ENCODE measurements around a stretch of chr13.

DNA sequence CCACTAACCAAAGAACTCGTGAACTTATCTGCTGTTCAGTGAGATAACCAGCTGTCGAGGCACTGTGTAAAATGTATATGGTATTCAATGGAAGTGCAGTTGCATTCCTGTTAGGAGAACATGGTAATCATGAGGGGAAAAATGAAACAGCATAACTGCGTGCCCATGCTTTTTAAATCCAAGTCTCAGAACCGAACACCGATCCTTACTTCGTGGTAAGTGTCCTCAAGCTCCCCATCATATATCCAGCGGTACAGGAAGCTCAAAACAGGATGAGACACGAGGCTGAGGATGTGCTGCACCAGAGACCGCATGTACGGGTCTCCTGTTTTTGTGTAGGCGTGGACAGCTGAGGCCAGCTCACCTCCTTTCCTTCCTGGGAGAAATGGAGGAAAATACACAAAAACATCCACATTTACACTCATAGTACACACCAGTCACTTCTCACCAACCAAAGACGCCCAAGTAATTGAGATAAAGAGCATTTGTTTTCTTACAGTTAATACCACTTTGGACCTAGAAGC is 42.4 kb downstream of the TUBGCP3 start:
- RRBS = no CpG with 5 or more reads among the region's 12 CpGs

GRCh38 chr13:112564871-112565261 is 23.1 kb downstream of the TUBGCP3 start:
- RRBS = no CpG with 5 or more reads among the region's 2 CpGs

DNA sequence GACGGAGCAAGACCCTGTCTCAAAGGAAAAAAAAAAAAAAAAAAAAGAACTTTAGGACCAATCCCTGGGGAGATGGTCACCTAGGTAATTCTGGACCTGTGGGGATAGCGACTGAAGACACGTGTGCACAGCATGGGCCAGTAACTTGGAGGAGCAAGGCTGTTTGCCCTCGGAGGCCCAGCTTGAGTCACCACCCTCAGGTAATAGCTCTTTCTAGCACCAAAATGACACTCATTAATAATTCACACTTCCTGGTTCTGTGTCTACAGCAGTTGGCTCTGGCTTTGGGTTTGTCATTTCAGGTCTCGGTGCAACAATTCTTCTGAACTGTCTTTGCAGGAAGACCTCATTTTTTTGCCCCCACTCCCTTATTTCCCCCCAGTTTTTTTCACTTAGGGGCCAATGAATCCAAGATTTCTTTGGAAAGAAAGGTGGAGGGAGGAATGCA is 3.9 kb upstream of the ATP11A start:
- RRBS = no CpG with 5 or more reads among the region's 5 CpGs

GRCh38 chr13:112688955-112689473 is 824 bp upstream of the ATP11A start:
- RRBS = 11% methylated on average over 4 of the region's 14 CpGs

- RRBS = no CpG with 5 or more reads among the region's 13 CpGs
These were observed 44.4 kb downstream of the ATP11A start for GRCh38 chr13:112734030-112734805.

DNA sequence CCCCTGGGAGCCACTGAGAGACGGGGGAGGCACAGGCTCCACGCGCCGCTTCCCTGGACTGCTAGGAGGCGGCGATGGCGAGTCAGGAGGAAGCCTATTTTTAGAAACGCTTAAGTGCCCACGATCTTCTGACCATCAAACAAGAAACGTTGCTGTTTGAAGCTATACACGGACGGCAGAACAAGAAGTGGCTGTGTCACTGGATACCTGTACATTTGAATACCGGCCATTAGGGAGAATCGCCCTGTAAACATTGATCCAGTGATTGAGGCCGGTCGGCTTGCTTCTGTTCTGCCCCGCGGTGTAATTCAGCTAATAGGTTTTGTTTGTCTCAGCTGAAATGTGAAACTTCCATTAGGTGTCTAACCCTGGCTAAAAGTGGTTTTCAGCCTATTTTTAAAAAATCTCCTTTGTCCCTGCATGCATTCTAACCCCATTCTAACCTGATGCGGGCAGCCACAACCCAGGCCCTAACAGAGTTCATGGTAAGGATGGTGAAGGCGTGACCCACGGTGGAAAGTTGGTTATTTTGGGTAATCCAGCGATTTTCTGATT is 81.0 kb downstream of the ATP11A start:
- RRBS = no CpG with 5 or more reads among the region's 22 CpGs

DNA sequence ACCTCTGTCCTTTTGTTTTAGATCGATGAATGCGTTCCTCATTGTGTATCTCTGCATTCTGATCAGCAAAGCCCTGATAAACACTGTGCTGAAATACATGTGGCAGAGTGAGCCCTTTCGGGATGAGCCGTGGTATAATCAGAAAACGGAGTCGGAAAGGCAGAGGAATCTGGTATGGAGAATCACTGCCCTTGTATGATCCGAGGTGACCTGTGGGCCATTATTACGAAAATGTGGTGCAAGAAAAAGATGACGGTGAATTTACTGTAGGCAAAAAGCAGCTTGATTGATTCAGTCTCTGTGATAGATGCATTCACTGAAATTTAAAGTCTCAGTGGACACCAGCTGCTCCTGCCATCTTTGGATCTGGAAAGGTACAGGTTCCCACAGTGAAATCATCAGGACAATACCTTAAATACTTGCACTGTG is 135.6 kb downstream of the ATP11A start:
- RRBS = no CpG with 5 or more reads among the region's 9 CpGs

GRCh38 chr13:112874361-112874810 is 94.6 kb upstream of the MCF2L start:
- RRBS = 3% methylated on average over 3 of the region's 14 CpGs

- RRBS = no CpG with 5 or more reads among the region's 28 CpGs
These were observed 75.5 kb upstream of the MCF2L start for GRCh38 chr13:112893375-112894116.

GRCh38 chr13:112974874-112975300 is 5.9 kb downstream of the MCF2L start:
- RRBS = no CpG with 5 or more reads among the region's 14 CpGs

GRCh38 chr13:112980304-112980782 is 11.3 kb downstream of the MCF2L start:
- RRBS = no CpG with 5 or more reads among the region's 20 CpGs

DNA sequence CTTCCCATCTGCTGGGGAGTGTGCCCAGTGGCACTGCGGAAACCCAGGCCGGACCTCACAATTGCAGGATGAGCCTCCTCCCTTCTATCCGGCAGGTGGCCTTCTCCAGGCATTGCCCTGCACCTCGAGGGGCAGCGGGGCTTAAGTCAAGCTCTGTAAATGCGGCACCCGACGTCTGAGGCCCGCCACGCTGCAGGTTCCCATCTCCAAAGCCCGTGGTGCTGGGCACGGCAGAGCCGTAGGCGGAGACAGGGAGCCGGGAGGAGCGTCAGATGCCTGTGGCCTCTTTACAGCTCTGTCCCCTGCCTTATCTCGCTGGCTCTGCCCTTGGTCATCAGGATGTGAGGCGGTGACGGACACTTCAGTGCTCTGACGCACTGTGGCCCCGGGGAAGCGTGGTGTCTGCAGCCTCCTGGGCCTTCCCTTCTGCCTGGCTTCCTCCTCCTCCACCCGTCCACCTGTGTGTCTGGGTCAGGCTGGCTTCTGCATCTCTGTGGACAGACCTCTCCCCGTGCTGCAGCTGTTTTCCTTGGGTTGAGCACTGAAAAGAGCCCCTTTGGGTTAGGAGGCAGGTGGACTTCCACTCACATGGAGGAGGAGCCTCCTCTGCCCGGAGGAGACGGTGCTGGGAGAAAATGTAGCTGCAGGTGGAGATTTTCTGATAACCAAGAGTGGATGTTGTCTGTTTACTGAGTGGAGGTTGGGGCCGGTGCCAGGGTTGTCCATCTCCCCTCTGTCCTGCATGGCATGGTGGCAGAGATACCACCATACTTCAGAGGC is 14.5 kb downstream of the MCF2L start:
- RRBS = 60% methylated on average over 3 of the region's 27 CpGs

DNA sequence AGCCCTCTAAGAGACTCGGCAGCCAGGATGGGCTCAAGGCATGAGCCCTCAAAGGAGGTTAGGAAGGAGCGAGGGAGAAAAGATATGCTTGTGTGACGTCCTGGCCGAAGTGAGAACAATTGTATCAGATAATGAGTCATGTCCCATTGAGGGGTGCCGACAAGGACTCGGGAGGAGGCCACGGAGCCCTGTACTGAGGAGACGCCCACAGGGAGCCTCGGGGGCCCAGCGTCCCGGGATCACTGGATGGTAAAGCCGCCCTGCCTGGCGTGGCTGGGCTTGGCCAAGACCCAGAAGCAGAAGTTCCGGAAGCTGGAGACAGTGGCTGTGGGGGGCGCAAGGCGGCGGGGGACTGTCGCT is 54.1 kb downstream of the MCF2L start:
- RRBS = 45% methylated on average over 4 of the region's 18 CpGs

DNA sequence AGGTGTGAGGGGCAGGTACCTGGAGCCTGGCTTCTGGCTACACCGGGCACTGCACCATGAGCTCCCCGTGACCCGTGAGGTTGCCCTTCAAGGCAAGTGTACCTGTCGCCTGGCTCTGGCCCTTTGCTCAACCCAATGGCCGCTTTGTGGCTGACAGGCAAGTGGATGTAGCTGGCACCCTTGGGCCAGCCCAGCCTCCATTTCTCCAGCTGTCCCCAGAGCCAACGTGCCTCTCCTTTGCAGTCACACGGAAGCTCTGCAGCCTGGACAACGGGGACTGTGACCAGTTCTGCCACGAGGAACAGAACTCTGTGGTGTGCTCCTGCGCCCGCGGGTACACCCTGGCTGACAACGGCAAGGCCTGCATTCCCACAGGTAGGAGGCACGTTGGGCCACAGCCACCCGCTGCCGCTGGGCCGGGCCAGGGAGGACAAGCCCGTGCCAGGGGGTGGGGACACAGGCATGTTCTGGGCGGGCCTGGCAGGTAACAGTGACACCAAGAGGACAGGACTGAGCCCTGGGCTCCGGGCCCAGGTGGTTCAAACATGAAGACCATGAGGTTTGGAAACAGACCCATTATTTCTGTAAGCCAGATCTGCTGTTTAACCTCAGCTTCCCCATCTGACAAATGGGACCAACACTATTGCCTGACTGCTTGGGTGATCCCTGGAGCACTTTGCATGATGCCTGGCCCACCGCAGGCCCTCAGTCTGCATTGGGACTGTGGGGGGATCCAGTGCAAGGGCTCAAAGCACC is 17.6 kb upstream of the PROZ start:
- RRBS = 100% methylated on average over 1 of the region's 21 CpGs

- RRBS = no CpG with 5 or more reads among the region's 5 CpGs
These were observed 333 bp downstream of the PROZ start for GRCh38 chr13:113158744-113159217.

- RRBS = no CpG with 5 or more reads among the region's 8 CpGs
These were observed 7.0 kb downstream of the CUL4A start for GRCh38 chr13:113216173-113217092.

DNA sequence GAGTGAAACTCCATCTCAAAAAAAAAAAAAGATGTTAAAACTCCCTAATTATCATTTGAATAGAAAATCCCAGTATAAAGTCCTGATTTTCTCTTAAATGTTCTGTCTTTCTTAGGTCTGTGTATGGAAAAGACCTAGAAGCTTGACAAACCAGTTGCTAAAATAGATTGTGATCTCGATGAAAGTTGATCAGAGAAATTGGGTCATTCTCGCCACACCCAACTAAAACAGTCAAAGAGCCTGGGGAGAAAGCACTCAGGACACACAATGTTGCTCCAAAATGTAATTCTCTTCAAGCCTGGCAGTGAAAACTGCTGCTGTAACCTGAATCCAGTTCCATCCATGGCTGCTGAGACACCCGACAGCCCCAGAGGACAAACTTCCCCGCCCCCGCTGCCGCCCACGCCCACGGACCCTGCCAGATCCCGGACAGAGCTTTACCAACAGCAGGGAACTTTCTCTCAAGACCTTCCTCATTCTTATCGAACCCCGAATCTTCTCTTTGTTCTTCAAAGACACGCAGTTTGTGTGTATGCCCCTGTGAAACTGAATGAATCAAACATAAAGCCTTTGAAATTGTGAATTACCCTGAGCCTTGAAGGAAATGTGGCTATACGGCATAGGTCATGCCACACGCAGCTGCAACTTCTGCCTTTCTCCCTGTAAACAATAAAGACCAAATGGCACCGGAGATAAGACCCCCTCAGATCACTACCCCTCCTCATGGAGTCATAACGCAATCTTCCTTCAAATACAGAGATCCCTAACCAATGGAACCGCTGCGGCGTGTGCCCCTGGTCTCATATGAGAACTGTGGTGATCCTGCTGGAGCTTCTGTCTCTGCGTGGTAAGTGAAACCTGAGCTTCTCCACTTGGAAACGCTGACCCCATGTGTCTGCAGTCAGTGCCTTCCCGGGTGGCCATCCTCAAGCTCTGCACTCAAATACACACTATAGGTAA is 4.9 kb upstream of the LAMP1 start:
- RRBS = no CpG with 5 or more reads among the region's 22 CpGs

DNA sequence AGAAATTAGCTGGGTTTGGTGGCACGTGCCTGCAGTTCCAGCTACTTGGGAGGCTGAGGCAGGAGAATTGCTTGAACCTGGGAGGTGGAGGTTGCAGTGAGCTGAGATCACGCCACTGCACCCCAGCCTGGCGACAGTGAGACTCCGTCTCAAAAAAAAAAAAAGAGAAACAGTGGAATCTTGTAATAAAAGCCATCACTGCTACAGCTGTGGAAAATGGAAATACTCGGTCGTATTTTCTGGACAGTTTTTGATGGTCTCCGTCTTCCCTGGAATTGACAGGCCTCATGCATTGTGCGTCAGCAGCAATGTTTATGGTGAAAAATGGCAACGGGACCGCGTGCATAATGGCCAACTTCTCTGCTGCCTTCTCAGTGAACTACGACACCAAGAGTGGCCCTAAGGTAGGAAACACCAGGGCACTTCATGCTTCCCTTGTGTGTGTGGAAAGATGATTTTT is 9.2 kb downstream of the LAMP1 start:
- RRBS = no CpG with 5 or more reads among the region's 12 CpGs

GRCh38 chr13:113405822-113406779 is 42.2 kb upstream of the GRTP1 start:
- RRBS = no CpG with 5 or more reads among the region's 42 CpGs

DNA sequence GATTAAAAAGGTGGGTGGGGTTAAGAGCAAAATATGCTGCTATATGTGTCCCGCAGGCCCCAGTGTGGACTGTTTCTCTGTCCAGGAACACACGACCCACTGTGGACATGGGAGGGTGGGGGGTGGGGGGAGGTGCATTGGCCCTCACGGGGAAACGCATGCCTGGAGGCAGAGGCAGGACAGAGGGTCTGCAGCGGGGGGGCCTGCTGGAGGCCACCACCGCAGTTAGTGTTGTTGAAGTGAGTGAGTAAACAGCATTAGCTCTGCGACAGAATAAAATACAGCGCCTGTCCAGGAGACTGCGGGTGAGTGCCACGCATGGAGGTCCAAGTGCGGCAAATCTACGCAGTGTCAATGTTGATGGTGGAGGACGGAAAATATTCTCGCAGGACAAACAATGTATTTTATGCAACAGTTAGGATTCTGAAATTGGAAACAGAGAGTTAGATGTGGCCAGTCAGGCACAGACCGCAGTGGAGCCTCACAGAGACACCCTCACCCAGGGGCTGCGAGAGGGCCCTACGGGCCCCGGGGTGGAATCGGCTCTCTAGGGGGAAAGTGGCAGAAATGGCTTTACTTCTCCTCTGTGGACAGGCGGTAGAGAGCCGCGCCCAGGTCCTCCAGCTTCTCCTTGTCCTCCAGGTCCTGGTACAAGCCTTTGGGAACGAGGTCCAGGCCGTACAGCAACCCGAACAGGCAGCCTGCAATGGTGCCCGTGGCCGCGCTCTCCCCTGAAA is 30.9 kb downstream of the ADPRHL1 start:
- RRBS = no CpG with 5 or more reads among the region's 28 CpGs

All from amniotic epithelial cell (primary cell).